Skeletal muscle satellite cell (primary cell): ENCODE measurements around a stretch of chr20.

- CAGE, long polyA plus RNA = no peak
These were observed 144.7 kb downstream of the INSM1 start for GRCh38 chr20:20512271-20513260.

DNA sequence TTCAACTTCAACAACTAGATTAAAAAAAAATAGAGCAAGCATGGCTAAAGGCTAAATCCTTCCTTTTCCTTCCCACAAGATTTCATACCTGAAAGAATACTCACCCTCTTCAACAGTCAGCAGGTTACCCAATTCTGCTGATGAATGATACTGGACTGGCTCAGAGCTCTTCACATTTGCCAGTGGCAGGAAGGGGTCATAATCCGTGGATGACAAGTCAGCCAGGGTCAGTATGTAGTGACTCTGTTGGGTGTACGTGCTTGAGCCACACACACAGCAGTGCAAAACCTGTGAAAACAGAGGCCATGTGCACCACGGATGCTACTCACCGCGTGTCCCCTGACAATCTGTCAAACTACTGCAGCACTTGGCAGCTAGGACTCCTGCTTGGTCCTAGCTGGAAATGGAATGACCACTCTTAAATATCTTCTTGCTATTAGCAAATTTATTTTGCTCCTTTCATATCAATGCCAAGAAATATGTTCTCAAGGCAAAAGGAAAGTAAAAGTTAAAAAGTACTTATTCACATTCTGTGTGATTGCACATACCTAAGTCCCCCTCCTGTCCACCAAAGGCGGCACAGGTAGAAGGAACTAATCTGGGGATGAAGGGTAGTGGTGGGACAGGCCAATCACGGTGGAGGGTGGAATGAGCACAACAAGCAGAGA is 153.0 kb downstream of the INSM1 start:
- CAGE, long polyA plus RNA = no peak

GRCh38 chr20:20589118-20589609 is 123.3 kb downstream of the RALGAPA2 start:
- CAGE, long polyA plus RNA = no peak

DNA sequence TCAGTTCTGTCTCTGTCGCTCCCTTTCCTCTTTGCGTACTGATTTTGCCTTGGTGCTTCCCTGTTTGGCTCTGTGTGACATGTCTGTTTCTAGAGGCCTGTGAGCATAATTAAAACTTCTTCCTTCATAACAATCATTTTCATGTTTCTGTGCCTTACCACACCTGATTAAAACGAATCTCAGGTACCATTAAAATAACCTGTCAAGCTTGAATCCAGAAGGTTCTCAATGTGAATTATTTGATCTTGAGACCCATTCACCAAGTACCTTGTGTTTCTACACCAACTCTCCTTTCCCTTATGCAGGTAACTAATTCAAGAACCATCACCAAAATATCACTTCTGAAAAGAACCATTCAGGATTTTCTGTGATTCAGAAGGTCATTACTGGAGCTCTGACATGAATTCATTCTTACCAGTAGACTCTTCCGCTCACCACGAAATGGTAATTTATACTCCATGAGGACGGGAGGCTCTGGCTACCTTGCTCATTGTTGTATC is 42.7 kb downstream of the RALGAPA2 start:
- CAGE, long polyA plus RNA = no peak

- CAGE, long polyA plus RNA = no peak
These were observed 532 bp downstream of the RALGAPA2 start for GRCh38 chr20:20711884-20712339.

GRCh38 chr20:21106226-21106545 is 19.7 kb upstream of the KIZ start:
- CAGE, long polyA plus RNA = no peak

DNA sequence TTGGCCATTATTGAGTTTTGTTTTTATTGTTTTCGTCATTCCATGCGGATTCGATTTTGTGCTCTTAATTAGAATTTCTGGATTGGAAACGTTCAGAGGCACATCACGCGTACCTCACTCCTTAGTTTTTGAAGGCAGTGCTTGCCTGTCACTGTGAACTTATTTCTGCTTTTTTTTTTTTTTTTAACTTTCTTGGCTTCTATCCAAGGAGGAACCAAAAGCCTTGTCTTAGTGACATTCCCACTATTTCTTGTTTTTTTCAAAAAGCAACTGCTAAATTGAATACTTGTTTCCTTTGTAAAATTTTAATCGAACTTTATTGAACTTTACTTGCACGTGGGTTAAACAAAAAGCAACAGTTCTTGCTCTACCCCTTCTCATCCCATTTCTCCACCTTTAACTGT is 1.1 kb downstream of the XRN2 start:
- CAGE, long polyA plus RNA = no peak

DNA sequence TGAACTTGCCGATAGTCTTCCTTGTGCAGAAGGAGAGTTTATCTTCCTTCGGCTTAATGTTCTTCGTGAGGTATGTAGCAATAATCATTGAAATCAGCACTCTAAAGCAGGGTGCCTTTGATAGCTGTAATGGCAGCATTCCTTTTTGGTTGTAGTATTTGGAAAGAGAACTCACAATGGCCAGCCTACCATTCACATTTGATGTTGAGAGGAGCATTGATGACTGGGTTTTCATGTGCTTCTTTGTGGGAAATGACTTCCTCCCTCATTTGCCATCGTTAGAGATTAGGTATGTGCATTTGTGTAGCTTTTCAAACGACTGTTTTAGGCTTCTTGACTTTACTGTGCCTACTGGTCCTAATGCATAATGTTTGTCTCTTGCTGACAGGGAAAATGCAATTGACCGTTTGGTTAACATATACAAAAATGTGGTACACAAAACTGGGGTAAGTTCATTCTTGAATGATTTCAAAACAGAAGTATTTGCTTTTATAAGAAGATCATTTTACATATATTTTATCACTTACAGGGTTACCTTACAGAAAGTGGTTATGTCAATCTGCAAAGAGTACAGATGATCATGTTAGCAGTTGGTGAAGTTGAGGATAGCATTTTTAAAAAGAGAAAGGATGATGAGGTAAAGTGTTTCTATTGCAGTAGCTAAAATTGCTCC is 30.6 kb downstream of the XRN2 start:
- CAGE, long polyA plus RNA = no peak

DNA sequence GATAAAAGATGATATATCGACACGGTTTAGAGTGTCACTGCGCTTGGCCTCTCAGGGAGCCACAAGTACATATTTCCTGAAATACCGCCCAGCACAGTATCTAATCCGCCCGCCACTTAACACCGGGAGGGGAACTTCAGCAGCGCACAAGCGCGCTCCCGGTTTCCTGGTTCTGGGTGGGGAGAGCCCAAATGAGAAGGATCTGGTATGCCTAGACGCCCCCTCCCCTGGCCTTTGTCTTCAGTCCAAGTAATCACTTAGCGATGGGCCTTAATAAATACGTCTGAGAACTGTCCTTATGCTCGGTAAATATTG is 7.1 kb downstream of the NKX2-2 start:
- CAGE, long polyA plus RNA = no peak

DNA sequence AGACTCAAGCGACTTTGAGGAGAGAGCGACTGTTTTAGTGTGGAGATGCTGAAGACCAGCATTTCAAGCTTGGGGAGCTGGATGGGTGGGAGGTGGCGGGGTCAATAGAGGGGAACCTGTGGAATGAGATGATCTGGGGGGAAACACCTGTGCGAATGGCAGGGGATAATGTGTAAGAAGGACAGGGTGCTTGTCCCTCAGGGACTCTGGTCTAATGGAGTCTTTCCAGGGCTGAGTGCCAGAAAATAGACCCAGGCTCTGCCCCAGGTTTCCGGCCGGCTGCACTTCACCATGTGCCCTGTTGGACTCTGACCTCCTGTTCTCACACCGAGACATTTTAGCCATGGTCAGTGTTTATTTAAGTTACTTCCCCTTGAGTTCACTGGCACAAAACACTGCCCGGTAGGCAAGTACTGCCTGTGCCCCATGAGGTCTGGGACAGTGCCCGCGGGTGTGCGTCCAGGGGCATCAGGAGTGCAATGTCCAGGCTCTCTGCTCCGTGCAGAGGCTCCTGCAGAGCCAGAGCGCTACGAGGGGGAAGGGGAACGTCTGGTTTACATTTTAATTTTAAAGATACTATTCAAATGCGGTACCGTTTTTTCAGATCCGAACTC is 50.5 kb upstream of the NKX2-2 start:
- CAGE, long polyA plus RNA = no peak

GRCh38 chr20:22490088-22490685 is 94.2 kb downstream of the FOXA2 start:
- CAGE, long polyA plus RNA = no peak

GRCh38 chr20:22490686-22491418 is 93.5 kb downstream of the FOXA2 start:
- CAGE, long polyA plus RNA = no peak

DNA sequence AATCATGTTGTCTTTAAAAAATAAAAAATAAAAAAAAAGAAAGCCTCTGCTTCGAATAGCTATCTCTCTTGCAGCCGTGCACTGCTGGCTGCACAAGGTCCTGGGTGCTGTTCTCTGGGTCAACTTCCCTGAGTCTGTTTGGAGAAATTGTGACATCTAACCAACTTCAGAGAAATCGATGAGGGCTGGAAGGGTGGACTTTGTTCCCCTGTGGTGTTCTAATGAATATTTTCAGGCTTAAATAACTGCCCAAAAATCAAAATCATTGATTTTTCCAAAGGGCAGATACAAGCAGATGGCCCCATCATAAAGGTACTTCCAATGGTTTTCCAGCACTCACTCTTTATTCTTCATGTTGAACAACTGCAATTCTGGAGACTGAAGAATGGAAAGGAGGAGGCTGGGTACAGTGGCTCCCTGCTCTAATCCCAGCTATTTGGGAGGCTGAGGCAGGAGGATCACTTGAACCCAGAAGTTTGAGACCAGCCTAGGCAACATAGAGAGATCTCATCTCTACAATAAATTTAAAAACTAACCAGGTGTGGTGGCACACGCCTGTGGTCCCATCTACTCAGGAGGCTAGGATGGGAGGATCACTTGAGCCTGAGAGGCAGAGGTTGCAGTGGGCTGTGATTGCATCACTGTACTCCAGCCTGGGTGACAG is 59.2 kb downstream of the FOXA2 start:
- CAGE, long polyA plus RNA = no peak

GRCh38 chr20:23083332-23083973 is 2.7 kb downstream of the CD93 start:
- CAGE, long polyA plus RNA = no peak

GRCh38 chr20:23100278-23101001 is 14.3 kb upstream of the CD93 start:
- CAGE, long polyA plus RNA = no peak

GRCh38 chr20:23103136-23103879 is 17.2 kb upstream of the CD93 start:
- CAGE, long polyA plus RNA = no peak

DNA sequence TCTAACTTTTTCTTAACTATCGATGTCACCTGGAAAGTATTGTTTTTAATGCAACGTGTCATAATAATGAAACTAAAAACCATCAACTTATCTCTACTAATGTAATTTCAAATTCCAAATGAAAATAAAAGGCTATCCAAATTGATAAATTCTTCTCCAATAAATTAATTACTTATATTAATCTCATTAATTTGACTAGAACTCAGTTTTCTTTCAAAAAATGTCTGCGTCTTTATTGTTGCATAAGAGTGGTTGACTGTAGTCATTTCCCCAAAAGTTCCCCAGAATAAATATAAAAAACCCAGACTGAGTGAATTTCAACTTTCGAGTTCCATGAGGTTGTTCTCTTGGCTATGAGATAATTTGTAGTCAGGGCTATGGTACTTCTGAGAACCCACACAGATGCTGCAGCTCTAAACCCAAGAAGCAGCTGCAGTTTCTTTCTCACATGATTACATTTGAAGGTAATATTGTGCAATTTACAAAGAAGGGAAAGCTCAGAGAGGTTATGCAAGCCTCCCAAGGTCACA is 29.5 kb upstream of the CD93 start:
- CAGE, long polyA plus RNA = no peak

- CAGE, long polyA plus RNA = no peak
These were observed 56.2 kb upstream of the CD93 start for GRCh38 chr20:23142148-23142890.

GRCh38 chr20:23145050-23145958 is 59.2 kb upstream of the CD93 start:
- CAGE, long polyA plus RNA = no peak

DNA sequence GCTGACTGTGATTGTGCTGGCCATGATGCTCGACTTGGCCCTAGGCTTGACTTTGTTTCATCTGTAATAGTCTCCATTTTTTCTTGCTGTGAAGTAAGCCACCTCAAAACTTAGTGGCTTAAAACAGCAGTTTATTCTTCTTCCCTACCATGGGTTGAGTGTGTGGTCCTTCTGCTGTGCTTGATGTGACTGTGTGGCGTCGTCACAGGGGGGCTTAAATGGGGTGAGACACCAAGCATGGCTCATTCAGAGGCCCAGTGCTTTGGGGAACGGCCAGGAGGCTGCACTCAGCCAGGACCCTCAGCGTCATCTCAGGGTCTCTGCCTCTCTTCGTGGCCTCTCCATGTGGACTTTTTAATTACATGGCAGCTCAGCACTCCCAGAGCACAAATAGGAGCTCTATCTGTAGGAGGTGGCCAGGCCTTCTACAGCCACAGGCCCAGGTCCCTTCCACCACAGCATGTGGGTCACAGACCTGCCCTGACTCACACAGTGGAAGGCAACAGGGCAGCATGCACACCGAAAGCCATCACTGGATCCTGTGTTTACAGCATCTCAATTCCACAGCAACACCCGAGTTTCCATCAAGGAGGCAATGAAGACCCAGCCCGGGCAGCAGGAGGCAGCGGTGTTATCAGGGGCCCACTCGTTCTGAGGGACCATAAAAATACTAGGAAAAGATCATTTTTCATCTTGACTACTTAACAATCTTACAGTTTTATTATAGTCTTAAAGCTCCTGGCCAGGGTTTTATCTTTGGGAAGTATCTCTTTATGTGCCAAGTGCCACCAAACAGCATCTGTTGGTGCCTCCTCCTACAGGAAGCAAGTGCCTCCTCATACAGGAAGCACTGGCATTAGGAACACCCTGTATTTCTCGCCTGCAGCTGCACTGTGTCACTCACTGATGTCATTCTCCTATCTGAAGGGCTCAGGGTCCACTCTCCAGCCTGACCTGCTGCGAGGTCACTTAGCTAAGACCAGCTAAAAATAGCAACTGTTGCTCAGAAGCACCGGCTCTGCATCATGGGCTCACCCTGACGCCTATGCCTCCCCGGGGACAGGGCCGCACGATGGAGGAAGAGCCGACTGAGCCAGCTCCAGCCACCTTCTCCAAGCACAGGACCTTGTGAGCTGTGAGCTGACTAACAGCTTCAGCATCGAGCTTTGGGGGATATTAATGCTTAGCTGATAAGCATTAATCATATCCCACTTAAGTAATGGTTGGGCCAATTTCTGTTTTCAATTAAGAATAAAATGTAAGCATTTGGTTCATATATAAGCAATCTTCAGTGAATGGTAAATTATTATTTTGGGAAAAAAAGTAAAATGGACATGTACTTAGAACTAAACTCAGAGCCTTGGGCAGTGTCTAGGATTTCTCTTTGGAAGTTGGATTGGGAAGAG is 66.0 kb upstream of the CD93 start:
- CAGE, long polyA plus RNA = no peak